Bronchus fibroblast of lung (primary cell): ENCODE data around the genes LIFR and RICTOR.

- RAMPAGE, long total RNA: no peak
These were observed 64.5 kb downstream of the CPLANE1 start for GRCh38 chr5:37184599-37185228.

GRCh38 chr5:37197584-37197922 is 51.6 kb downstream of the CPLANE1 start:
- RAMPAGE, long total RNA: no peak

DNA sequence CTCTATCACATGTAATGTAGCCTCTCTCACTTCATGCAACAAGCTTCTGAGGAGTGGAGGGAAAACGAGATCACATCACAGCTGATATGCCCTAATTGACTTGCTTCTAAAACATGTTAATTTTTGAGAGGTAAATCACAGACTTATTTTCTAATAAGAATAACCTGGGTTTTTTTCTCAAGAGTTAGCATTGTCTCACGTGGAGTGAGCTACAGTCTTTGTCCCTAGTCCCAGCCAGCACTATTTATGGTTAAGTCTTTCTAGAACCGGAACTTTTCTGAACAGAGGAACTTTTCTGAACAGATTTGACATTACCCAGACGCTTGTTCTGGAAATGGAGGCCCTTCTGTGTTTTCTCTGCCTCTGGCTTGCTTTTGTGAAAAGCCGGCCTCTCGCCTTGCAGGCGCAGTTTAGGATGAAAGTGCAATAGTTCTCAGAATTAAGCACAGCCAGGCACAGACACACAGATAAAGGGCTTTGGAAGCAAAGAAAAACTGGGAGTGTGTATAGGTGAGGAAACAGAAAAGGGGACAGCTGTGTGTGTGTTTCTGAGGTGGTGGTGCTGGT is 6.0 kb downstream of the GDNF start:
- RAMPAGE, long total RNA: no peak

DNA sequence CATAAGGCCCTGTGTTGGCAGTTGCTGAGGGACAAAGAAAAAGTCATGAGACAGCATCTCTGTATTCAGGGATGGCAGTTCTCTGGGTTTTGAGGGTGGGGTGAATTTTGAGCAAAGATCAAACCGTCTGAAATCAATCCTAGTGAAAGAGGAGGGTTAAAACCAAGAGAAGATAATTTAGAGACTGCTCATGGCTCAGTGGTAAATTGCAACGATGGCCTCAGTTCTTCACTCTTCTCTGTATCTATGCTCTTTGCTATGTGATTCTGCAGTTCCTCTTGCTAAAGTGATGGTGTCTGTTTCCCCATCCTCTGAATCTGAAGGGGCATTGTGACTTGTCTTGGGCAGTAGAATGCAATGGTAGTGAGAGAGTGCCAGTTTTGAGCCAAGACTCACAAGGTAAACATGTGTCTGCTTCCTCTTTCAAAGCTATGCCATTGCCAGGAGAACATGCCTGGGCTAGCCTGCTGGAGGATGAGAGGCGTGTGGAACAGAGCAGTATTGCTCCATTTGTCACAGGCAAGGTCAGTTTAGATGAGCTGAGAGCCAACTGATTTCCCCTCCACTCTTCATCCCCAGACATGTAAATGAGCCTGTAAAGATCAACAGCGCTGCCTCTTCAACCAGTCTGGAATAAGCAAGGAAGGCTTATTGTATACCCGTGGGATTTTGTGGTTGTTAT is 7.9 kb upstream of the GDNF start:
- RAMPAGE, long total RNA: no peak

DNA sequence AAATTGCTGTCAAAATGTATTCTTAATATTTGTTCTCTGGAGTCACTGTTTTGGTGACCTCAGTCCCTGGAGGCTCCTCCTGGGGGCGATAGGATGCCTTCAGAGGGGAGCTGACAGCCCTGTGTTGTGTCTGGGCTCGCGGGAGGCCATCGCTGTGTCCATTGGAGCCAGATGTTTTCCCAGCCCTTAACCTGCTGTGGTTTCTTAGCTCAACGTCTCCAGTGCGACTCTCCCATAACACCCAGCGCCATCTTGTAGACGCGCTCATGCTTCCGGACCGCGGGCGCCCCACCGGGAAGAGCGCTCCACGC is 112.2 kb upstream of the GDNF start:
- RAMPAGE, long total RNA: no peak

DNA sequence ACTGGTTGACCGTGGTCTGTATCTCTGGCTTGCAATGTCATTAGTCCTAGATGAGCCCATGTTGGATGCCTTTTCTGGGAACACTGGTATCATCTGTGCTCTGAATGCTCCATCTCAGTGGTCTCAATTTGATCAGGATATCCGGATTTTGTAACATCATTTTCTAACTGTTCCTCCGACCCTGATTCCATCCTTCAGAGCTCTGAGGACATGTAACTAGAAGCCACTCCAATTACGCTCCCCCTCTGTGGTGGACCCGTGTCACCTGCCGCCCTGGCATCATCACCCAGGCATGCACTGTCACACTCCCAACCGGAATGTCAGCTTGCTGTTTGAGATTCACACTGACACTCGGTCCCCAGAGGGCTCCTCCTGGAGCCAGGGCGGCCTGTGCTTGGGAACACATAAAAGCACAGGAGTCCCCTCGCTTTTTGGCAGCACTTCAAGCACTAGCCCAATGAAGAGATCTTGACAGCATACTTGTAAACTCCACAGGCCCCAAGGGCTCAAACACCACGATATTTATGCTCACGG is 91.0 kb upstream of the EGFLAM start:
- RAMPAGE, long total RNA: no peak

DNA sequence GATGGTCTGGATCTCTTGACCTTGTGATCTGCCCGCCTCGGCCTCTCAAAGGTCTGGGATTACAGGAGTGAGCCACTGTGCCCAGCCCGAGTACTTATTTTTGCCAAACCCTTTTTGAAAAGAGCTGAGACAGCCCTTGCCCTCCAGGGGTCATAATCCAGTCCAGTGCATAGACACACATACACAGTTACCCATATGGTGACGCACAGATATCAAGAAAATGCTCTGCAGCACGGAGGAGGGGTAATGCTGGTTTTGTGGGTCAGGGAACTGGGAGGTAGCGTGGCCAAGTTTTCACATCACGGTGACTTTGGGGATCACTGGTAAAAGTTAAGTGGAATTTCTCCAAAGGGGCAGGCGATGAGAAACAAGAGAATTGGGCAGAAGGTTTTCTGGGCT is 128.4 kb downstream of the EGFLAM start:
- RAMPAGE, long total RNA: no peak

GRCh38 chr5:38468763-38469891 is 87.3 kb downstream of the LIFR start:
- RAMPAGE, long total RNA: no peak

GRCh38 chr5:38552718-38553544 is 3.5 kb downstream of the LIFR start:
- RAMPAGE, long total RNA: no peak

DNA sequence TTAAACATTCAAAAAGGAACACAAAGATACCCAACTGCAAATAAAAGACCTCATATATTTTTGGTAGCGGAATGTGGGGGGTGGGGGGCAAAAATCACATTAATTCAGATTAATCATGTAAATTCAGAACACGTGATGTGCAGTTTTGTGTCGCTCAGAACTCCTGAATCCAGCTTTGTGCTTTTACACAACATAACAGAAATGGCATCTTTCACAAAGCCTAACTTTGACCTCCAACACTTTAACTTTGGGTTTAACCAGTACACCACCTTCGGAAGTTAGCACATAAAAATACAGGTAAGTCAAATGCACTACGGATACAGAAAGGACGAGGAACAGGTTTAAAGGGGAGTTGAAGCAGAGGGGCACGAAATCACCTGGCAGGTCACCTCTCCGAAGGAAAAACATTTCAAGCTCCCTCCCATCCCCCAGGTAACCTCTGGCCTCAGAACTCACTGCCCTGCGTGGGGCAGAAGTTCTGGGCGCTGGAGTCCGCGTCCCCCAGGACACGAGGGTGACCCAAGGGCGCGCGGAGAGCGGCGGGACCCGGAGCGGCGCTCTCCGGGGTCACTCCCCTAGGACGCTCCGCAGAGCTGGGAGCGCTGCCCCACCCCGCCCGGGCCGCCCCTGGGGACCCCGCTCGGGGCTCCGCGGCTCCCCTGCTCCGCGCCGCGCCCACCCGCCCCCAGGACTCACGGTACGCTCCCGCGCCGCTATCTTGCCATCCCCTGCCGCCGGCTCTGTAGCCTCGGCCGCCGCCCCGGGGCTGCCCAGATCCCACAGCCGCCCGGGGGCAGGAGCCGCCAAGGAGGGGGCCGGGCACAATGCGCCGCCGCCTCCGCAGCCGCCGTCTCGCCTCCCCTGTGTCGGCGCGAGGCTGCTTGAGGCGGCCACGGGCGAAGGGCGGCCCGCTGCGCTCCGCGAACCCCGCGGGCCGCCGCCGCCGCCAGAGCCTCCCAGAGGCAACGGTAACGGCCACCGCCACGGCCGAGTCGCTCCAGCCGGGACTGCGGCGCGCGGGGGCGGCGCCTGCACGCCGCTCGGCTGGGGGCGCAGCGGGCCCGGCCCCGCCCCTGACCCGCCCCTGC is at the start of gene LIFR:
Gene LIFR (minus strand): TSS at position 1,009 of the 1,088 bp plus-strand sequence.
- RAMPAGE, long total RNA: no peak

DNA sequence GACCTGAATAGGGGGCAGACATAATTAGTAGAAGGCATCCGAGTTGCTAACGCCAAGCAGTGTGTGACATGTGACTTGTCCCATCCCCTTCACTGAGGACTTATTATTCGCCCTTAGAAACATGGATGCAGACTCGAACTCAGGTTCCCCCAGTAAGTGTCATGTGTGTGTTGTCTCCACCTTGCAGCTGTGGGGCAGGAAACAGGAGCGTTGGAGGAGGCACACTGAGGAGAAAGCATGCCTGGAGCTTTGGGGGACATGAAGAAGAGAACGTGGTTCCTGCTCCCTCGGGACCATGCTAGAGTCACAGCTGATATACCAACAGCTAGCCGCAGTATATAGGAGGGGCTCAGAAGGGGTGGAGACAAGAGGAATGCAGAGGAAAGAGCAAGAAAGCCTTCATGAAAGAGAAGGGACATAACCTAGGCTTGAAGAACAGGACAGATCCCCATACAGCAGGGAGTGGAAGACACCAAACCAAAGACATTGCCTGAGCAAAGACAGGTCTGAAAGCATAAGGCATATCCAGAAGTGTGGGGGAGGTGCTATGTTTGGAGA is 34.4 kb downstream of the OSMR start:
- RAMPAGE, long total RNA: no peak

GRCh38 chr5:38938541-38939759 is 93.1 kb downstream of the OSMR start:
- RAMPAGE, long total RNA: no peak

- RAMPAGE, long total RNA: no peak
These were observed 83.4 kb downstream of the RICTOR start for GRCh38 chr5:38990743-38991286.

GRCh38 chr5:39072606-39073097 is 1.5 kb downstream of the RICTOR start:
- RAMPAGE, long total RNA: no peak

GRCh38 chr5:39074234-39075290 is at the start of gene RICTOR:
RICTOR (minus strand) TSS chr5:39074399.
- RAMPAGE, long total RNA: start-site peak on the minus strand at chr5:39074383-39074402, 43 and 29 reads in 2 replicates

GRCh38 chr5:39099326-39099537 is 25.0 kb upstream of the RICTOR start:
- RAMPAGE, long total RNA: no peak

DNA sequence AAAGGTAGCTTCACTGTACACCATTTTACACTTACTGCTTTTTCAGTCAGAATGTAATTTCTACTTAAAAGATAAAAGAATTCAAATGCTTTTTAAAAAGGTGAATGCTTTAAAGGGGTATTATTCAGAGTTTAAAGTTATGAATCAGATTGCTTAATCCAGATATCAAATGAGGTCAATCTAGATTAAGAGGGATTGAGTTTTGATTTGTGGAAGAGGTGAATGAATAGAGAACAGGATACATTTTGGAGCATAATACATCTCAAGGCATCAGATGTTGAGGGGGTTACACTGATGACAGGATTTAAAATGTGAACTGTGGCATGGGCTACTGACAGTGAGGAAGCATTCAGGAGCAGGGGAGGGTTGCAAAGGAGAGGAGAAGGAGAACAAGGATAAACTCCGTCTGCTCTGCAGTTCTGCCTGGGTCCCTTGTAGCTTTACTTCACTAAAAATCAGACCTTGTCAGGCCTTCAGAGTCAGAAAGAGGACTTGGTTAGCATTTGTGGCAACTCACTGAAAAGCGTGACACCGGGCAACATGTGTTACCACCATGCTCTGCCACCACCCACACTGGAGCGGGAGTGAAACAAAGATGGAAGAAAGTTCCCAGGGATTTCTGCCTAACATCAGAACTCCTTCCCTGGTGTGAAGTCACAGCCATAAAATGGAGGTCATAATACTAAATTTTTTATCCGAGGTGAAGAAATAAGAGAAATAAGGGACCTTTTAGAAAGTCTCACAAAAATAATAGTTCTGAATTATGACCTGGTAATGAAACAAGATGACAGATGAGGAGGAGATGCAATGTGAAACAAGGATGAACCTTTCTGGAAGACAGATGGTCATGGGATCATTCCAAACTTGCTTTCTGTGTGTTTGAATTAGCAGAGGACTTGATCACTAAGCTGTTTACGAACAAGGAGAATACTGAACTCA is 19.3 kb downstream of the FYB1 start:
- RAMPAGE, long total RNA: no peak

GRCh38 chr5:39215153-39215761 is 4.1 kb downstream of the FYB1 start:
- RAMPAGE, long total RNA: no peak

GRCh38 chr5:39415021-39415546 is 9.7 kb downstream of the DAB2 start:
- RAMPAGE, long total RNA: no peak

GRCh38 chr5:39420773-39421384 is 3.9 kb downstream of the DAB2 start:
- RAMPAGE, long total RNA: no peak